Peripheral blood mononuclear cell (primary cell): Measurements from ENCODE around the genes USP17L13, USP17L26, USP17L28 and HS3ST1.

GRCh38 chr4:8439162-8439771, 1.3 kb downstream of the ACOX3 start:
- PRO-cap, 8 experiments, result no peak in any of the 8 experiments

DNA sequence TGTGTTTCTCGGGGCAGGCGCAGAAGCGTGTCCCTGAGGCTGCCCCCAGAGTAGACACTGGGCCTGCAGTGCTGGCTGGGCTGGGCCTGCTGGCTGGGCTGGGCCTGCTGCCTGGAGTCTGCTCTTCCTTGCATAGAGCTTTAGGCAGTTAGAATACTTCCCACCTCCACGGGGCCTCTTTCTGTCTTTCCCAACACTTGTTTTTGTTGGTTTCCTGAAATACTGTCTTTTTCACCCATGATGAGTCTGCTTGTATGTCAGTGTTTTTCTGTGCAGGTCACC, 32.1 kb downstream of the TRMT44 start:
- PRO-cap, 8 experiments, result no peak in any of the 8 experiments

GRCh38 chr4:8607305-8607747, 14.8 kb downstream of the CPZ start:
- PRO-cap, 8 experiments, result no peak in any of the 8 experiments

DNA sequence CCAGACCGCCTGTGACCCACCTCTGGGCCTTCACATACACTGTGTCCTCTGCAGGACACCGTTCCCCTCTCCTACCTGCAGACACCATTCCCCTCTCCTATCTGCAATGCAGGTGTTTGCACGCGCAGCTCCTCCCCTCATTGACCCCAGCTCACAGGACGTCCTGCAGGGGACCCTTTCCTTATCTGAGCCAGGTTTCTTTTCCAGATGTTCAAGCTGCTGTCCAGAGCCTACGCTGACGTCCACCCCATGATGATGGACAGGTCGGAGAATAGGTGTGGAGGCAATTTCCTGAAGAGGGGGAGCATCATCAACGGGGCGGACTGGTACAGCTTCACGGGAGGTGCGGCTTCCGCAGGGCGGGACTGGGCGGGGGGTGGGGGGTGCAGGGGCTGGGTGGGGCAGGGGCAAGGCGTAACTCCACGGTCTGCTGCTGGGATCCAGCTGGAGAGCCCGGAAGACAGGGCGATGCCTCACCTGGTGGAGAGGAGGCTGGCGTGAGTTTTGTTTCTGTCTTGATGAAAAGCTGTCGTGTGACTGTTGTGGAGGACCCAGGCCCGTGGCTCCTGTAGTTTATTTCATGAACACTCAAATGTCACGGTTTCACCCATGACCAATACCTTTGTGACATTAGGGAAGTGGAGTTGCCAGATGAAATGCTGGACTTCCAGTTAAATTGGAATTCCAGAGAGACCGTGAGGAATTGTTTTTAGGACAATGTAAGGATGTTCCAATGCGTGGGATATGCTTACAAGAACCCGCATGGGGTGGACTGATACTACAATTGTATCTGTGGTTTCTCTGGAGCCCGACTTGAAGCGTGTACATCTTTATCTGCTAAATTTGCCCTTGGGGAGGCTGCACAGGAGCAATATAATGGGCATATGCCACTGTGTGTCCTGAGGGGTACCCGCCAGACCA, 19.5 kb downstream of the CPZ start:
- PRO-cap, 8 experiments, result no peak in any of the 8 experiments

GRCh38 chr4:9123756-9124000, 46.5 kb upstream of the FAM90A26 start:
- PRO-cap, 8 experiments, result no peak in any of the 8 experiments

DNA sequence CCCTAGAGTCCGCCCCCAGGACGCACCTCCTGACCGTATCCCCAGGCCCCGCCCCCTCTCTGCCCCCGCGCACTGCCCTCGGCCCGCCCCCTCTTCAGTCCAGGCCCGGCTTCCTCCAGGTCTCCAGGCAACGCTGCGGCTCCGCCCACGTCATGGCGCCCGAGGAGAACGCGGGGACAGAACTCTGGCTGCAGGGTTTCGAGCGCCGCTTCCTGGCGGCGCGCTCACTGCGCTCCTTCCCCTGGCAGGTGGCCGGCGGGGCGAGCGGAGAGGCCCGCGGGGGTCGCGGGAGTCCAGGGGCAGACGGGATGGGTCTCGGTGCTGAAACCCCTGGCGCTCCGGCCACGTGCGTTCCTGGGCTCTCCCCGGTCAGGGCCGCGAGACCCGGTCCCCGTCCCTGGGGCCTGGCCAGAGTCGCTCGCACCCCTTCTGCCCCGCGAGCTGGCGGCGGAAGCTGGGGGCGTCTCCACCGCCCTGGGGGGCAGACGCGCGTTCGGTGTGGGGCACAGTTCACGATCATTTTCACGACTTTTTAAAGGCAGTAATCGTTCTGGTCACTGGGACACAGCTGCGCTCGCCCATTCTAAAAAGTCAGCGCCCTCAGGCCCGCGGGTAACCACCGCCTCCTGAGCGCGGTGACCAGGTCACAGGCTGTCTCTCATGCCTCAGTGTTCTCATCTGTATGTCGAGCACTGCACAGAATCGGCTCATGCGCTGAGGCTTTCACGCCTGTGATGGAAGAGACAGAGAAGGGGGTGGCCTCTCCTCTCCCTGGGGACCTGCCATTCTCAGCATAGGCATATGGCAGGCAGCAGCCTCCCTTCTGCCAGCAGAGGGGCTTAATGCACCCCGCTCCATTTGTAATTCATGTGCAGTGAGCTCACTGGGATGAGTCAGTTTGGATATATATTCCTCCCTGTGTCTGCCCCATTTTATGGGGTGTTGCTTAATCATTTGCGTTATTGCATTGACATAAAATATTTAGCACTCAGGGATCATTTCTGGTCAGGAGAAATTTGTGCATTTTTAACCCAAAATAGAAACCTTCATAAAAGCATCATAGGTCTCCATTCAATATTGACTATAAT, 16.7 kb upstream of the FAM90A26 start:
- PRO-cap, 8 experiments, result peak in 8 of 8 experiments; most common plus-strand start position 153 of the sequence (in 3)

DNA sequence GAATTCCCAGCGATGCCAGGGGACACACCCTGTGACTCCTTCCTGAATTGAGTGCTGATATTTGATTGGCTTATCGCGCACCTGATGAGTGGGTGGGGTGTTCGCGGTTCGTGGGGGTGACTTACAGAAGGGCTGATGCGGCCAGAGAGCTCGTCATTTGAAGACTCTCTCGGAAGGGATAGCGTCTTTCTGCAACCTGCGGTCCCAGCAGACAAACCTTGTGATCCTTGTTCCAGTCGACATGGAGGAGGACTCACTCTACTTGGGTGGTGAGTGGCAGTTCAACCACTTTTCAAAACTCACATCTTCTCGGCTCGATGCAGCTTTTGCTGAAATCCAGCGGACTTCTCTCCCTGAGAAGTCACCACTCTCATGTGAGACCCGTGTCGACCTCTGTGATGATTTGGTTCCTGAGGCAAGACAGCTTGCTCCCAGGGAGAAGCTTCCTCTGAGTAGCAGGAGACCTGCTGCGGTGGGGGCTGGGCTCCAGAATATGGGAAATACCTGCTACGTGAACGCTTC, at the start of gene USP17L13:
Gene USP17L13, plus strand, starts transcription at position 242 of the 522 bp plus-strand sequence.
- PRO-cap, 8 experiments, result no peak in any of the 8 experiments

DNA sequence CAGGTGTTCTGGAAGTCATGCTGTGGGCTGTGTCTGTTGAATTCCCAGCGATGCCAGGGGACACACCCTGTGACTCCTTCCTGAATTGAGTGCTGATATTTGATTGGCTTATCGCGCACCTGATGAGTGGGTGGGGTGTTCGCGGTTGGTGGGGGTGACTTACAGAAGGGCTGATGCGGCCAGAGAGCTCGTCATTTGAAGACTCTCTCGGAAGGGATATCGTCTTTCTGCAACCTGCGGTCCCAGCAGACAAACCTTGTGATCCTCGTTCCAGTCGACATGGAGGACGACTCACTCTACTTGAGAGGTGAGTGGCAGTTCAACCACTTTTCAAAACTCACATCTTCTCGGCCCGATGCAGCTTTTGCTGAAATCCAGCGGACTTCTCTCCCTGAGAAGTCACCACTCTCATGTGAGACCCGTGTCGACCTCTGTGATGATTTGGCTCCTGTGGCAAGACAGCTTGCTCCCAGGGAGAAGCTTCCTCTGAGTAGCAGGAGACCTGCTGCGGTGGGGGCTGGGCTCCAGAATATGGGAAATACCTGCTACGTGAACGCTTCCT, at the start of gene USP17L26:
Gene USP17L26, plus strand, starts transcription at position 280 of the 562 bp plus-strand sequence.
- PRO-cap, 8 experiments, result no peak in any of the 8 experiments

- PRO-cap, 8 experiments, result no peak in any of the 8 experiments
Observed at GRCh38 chr4:9348717-9349039, at the start of gene USP17L28. USP17L28 (plus strand) TSS chr4:9348893.

DNA sequence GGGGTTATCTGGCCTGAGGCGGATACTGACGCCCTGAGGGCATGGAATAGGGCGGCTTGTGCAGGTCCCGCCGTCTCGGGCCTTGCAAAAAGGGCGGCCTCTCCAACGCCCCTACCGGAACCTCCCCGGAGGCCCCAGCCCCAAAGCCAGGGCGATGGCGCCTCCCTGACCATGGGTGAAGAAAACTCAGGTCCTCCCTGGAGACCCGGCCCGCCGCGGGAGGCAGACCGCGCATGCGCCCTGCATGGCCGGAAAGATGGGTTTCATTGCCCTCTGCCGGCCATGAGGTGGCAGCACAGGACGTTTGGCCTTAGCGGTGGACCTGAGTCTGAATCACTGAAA, 18.2 kb downstream of the USP17L30 start:
- PRO-cap, 8 experiments, result no peak in any of the 8 experiments

DNA sequence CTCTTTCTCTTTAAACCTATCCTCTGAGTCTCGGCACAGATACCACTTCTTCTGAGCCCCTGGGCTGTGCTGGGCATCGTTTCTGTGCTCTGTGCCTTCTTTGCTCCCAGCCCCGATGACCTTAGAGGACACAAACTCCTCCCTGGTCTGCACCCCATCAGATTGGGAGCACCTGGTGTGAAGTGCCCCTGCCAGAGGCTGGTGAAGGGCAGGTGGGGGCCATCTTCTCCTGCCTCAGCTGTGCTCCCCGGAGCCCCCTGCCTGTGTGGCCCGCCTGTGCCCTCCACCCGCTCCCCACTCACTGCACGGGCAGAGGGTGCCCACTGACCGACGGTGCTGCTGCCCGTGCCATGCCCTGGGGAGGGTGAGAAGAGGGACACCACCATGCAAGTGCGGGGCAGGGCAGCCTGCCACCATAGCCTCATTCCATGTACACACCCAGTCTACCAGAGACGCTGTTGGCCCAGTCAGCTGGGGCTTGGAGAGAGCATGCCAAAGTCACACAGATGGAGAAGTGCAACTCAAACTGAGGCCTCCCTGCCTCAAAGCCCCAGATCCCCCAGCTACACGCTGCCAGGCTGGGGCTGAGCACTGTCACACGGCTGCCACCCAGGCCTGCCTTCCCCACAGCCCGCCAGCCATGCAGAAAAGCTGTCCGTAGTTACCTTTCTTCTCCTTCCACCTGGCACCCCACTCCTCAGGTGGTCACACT, 526 bp downstream of the SLC2A9 start:
- PRO-cap, 8 experiments, result no peak in any of the 8 experiments

DNA sequence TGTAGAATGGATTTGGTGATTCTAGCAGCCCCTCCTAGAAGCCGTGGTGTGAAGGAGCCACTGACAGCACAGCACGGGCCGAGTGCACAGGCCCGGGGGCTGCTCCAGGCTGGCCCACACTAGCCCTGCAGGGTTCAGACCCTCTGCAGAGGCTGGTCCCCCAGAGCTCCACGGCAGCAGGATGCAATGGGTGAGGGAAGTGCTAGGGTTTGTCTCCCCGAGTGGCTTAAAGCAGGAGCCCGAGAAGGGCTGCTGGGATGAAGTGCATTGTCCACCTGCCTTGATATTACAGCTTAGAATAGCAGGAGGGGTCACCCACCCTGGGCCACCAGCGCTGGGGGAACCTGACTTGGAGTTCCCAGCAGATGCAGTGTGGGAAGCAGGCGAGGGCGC, 30.1 kb downstream of the WDR1 start:
- PRO-cap, 8 experiments, result peak in 4 of 8 experiments; most common minus-strand start position 180 of the sequence (in 4)

DNA sequence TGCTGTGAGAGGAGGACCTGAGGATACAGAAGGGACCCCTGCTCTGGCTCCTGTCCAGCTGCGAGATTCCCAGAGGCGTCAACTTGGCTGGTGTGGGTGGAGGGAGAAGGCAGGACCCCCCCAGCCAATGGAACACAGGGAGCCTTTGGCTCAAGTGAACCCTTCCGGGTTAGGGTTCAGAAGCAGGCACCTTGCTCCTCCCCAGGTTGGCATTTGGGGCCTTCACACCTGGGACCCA, 29.8 kb downstream of the WDR1 start:
- PRO-cap, 8 experiments, result peak in 2 of 8 experiments; most common minus-strand start position 81 of the sequence (in 1)

- PRO-cap, 8 experiments, result peak in 7 of 8 experiments; most common plus-strand start chr4:10099600 (in 6)
Observed at GRCh38 chr4:10099213-10099866, 17.3 kb downstream of the WDR1 start.

DNA sequence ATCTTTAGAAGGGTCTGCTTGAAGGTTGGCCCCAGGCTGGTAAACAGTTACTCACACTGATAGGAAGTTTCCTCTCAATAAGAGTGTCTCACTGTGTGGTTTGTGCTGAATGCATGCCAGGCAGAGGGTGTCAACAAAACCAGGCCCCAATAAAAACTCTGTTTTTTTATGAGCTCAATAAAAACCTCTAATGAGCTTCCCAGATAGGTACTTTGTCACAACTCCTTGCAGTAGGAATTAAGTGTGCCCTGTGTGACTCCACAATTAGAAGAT, 35.4 kb downstream of the ZNF518B start:
- PRO-cap, 8 experiments, result no peak in any of the 8 experiments

GRCh38 chr4:11118748-11119171, 309.9 kb downstream of the HS3ST1 start:
- PRO-cap, 8 experiments, result no peak in any of the 8 experiments

DNA sequence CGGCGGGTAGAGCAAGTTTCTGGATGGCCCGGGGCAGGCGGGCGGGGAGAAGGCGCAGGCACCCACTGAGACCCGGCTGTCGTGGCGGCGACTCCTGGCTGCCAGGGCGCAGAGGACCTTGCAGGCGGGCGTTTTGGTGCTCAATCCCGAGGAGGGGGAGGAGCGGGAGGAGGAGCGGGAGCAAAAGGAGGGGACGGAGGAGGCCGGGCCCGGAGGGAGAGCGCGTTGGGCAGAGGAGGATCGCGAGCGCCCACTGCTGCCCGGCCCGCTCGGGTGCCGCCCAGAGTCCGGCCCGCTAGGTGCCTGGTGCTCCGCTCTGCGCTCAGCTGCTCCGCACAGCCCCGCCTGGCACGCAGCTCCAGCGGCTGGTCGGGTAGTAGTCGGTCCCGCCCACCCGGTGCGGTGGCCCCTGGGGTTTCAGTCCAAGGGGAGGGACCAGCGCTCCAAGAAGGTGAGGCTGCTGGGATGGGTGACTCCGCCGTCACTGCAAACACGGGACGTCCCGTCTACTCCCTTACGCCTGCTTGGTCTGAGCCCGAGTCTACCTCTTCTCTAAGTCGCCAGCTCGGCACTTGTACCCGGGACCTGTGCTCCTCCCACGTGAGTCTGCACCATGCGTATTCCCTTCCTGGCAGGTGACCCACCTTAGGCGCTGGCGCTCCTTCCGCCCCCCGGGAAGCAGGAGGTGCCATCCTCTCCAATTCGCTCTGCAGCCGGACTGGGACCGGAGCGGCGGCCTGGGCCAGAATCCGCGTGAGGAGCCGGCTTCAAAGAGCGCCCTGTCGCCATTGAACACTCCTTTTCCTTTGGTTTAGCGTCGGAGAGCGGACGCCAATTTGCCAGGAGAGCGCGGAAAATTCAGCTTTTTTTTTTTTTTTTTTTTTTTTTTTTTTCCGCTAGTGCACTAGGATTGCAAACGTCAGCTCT, at the start of gene HS3ST1:
Gene HS3ST1, minus strand, starts transcription at position 114 of the 927 bp plus-strand sequence.
- PRO-cap, 8 experiments, result no peak in any of the 8 experiments

- PRO-cap, 8 experiments, result no peak in any of the 8 experiments
Observed at GRCh38 chr4:11624411-11624769, 195.7 kb upstream of the HS3ST1 start.

DNA sequence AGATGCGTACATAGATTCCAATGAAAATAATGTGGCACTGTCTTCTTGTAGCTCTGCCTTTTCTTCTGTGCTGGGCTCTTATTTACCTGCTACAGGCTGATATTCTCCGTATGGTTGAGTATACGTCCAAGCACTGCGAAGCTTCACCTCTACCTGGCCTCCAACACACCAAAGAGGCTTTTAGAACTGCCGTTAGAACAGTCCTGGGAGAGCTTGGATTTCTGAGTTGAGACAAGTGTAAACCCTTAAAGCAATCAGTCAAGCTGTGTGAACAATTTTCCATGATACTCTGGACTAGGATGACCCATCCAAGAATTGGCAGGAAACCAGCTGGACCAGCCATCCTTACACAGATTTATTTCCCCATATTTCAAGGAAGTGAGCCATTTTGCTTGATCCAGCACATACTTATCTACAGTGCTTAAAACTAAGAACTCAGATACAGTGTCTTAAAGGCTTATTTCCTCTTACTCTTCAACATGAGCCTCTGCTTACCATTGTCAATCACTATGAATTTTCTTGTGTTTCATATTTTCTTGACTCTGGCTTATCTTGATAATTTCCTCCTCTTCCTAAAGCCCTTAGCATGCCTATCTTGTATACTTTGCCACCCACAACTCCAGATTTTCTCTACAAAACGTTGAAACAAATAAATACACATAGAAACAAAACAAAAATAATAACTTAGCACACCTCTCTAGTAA, 340.8 kb upstream of the HS3ST1 start:
- PRO-cap, 8 experiments, result no peak in any of the 8 experiments

GRCh38 chr4:13244384-13244817, 239.7 kb downstream of the RAB28 start:
- PRO-cap, 8 experiments, result no peak in any of the 8 experiments